Fibroblast of the aortic adventitia (primary cell): ENCODE data around the gene SLC46A2.

DNA sequence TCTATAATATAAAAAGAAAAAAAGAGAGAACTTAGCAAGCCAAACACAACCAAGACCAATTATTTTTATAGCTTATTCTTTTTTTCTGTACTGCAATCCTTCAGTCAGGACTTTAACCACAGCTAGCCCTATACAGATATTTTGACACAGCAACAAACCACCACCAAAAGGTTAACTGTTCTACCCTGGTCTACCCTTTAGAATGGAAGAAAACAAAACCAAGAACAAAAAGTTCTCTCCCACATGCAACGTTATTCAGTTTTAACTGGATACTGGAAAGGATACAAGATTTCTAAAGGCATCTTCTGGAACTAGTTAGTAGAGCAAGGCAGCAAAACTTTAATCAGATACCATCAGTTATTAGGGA, 32.6 kb downstream of the ECPAS start:
- CAGE, long polyA plus RNA: no peak

DNA sequence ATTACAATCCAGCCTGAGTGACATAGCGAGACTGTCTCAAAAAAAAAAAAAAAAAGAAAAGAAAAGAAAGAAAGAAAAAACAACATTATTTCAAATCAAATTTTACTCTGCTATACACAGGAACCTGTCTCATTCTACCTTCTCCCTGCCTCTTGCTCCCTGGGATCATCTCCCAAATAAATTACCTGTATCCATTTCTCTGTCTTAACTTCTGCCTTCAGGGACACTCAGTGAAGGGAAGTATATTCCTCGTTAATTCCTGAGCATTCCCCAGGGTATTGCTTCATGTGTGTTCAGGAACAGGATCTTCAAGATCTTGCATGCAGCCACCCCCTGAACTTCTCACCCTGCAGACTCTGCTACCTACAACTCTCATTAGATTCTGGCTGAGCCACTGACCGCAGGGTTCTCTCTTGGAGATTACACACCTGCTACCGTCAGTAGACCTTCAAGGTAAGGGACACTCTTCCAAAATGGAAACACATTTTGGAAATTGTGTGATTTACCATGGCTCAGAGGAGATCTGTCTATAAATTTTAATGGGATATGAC, 39.1 kb upstream of the UGCG start:
- CAGE, long polyA plus RNA: no peak

DNA sequence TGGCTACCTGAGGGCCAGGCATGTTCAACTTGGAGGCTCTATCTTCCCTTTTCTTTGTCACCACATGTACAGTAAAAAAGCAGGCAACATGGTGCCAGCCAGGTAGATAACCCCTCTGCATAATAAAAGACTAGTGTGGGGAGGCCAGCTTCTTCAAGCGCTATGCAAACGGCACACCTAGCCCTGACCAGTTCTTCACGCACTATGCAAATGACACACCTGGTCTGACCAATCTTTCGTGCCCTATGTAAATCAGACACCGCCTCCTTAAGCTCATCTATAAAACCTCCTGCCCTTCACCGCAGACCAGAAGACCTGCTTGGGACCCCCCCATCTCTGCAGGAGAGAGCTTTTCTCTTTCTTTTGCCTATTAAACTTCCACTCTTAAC, 28.2 kb upstream of the UGCG start:
- CAGE, long polyA plus RNA: no peak

GRCh38 chr9:111945281-111945654, 48.7 kb downstream of the UGCG start:
- CAGE, long polyA plus RNA: no peak

DNA sequence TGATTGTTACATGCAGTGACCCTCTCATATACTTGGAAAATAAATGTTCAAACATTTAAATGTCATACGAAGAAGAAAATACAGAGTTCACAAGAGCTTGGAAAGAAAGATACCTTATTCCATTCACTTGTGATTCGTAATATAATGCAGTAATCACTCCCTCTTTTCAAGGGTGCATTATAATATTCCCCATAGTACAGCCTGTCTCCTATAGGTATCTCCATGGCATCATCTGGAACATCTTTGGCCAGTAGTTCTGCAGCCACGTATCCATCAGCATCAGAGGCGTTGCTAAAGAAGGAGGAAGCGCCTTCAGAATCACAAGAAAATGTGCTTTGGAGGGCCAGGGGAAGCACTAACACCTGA, 116.8 kb downstream of the SUSD1 start:
- CAGE, long polyA plus RNA: no peak

GRCh38 chr9:112074171-112075368, 100.5 kb downstream of the SUSD1 start:
- CAGE, long polyA plus RNA: no peak

- CAGE, long polyA plus RNA: no peak
These were observed 2.8 kb downstream of the SUSD1 start for GRCh38 chr9:112172203-112172883.

DNA sequence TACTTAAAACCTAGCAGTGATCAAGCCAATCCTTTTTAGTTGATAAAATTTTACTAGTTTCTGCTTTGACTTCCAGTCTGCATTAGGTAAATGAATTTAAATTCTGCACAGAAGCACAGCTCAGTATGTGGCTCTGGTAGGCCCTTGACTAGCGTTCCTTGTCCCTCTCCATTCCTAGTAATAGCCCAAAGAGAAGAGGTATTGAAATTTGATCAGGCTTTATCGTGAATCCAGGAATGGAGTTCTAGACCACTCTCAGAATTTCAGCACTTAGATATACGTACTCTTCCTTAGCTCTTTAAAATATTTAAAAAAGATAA, 2.3 kb downstream of the KIAA1958 start:
- CAGE, long polyA plus RNA: no peak

DNA sequence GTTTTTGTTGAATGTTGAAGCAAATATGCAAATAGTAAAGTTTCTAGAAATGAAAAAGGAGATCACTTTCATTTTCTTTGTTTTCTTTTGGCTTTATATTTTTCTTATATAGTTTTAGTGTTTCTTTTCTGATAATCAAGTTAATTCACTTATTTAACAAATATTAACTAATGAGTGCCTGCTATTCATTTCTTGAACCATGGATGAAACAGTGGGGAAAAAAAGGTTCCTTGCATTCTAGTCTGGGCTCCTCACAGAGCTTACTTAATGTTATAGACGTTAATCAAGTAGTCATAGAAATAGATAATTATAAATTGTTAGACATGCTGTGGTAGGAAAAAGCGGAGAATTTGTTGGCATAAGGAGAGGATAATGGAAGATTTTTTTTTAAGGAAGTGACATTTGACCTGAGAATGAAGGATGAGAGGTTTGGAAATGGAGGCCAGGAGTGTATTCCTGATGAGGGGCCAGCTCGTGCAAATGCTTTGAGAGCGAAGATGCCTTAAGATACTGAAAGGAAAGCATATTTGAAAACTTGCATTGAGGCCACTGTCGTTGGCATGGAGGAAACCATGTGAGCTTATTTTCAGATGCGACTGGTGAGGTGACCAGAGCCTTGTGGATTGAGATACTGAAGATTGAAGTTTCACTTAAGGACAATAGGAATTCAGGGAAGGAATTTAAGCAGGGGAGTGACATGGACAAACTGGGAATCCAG, 111.3 kb downstream of the KIAA1958 start:
- CAGE, long polyA plus RNA: no peak

- CAGE, long polyA plus RNA: no peak
These were observed 50.8 kb downstream of the SLC46A2 start for GRCh38 chr9:112839785-112840280.

GRCh38 chr9:112890575-112891219, at the start of gene SLC46A2:
SLC46A2 (minus strand) TSS chr9:112890876.
- CAGE, long polyA plus RNA: no peak

DNA sequence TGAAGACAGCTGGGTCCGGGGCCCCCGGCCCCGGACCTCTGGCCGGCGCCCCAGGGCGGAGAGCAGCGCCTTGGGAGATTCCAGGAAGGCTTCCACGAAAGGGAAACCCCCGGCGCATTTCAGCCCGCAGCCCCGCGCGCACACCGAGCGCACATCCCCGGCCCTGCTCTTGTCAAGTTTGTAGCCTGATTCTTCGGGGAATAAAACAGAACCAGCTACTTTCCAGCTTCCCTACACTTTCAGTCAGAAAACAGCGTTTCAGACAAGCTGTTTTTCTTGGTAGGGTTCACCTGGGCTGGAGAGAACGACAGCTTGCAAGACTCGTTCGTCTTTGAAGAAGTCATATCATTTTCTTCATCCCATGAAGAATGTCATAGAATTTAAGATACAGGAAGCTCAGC, 561 bp downstream of the SLC31A2 start:
- CAGE, long polyA plus RNA: no peak

- CAGE, long polyA plus RNA: no peak
These were observed 5.8 kb downstream of the ALAD start for GRCh38 chr9:113395252-113395630.

DNA sequence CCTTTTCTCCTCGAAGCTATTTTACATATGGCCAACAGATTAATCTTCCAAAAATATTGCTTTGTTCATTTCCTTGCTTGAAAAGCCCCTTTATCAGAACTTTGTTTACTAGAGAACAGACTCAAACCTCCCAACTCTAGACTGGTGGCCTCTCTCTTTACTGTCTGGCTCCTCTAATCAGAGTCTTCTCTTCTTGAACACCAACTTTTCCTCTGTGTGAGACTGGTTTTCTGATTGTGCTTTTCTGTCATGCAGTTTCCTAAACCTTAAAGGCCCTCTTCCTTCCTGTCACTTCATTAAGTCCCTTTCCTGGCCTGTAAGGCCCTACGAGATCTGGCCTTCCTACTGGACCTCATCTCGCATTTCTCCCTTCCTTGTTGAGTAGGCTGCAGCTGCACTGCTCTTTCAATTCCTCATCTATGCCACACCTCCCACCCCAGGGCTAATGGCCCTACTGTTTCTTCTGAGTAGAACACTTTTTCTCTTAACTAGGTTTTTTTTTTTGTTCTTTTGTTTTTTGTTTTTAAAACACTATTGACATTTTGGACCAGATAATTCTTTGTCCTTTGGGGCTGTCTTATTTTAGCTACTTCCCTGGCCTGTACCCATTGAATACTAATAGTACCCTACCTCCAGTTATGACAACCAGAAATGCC, 5.8 kb downstream of the C9orf43 start:
- CAGE, long polyA plus RNA: no peak

DNA sequence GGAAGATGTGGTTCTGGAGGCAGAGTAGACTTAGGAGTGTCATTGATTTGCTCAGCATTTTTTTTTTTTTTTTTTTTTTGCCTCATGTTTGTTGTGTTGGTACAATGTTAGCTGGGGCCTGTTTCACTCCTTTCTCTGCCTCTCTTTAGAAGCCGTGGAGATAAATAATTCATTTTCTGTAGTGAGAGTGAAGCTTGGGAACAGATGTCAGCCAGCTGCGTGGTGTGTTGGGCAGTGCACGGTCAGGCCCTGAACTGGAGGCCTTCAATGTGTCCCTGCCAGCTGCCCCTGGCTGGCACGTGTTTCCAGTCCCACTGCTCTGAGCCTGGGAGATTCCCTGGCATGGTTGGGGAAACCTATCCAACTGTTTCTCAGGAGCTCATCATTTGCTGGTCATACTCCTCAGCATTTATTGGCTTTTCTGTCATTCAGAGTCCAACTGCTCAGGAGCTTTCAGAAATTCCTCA, 5.5 kb downstream of the RGS3 start:
- CAGE, long polyA plus RNA: no peak

GRCh38 chr9:113492139-113492830, 28.8 kb downstream of the RGS3 start:
- CAGE, long polyA plus RNA: no peak

DNA sequence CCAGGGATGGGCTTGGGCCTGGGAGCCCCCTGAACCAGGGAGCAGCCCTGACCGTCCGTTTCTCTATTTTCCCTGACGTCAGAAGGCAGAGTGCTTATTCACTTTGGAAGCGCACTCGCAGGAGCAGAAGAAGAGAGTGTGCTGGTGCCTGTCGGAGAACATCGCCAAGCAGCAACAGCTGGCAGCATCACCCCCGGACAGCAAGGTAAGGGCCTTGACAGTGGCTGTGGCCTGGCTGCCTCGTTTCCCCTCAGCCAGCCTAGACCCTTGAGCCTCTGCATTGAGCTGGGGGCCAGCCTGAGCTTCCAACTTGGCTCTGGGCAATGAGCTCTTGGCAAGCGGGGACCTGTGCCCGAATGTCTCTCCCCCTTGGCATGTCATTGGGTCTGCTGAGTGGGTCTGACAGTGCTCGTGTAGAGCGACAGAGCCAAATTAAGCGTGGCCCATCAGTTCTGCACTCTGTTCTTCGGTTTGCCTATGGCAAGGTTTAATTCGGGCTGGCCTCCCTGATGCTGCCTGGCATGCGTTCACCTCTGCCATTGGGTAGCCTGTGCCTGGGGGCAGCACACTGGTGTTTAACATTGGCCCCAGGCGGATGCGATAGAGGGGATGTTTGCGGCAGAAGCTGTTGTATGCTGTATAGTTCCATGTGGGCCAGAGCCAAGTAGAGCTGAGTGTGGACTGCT, 73.3 kb downstream of the RGS3 start:
- CAGE, long polyA plus RNA: no peak

DNA sequence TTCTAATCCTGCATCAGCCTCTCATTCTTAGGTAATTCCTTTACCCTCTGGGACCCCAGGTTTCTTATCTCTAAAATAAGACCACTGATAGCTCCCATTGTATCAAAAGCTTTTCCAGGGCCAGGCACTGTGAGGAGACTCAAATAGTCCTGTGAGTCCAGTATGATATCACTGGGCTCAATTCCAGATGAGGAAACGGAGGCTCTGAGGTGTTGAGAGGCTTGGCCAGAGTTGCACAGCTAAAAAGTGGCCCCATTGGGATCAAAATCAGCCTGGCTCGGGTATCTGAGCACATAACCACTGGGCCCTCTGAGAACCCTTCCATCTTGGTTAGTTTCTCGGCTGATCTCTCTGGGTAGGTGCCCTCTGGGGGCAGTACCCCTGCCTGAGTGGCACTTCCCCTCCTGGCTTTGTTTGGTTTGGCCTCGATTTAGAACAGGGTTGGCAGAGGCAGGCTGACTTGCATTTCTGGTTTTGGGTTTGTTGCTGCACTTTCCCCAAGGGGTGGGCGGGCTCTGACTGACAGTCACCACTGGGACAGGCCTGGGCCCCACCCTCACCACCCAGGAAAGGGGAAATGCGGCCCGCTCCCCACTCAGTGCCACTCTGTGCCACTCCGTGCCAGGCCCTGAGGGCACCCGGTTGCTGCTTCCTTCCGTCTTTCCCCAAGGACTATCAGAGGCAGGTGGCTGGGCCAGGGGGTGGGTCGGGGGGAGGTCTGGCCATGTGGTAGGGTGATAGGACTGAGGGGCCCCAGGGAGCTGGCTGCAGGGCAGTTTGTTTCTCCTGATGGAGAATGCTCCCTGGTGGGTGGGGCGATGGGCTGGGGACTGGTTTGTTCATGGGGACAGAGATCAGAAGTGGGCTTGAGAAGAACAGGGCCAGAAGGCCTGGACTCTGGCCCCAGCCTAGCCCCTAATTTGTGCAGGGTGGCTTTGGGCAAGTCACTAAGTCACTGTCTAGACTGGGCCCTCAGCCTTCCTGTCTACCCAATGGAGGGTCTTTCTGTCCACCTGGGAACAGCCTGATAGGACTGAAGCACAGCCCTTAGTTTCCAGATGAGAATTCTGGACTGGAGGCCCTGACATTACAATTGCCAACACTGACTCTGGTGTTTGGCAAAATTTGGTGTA, 117.2 kb downstream of the RGS3 start:
- CAGE, long polyA plus RNA: no peak

- CAGE, long polyA plus RNA: no peak
These were observed 136.1 kb downstream of the RGS3 start for GRCh38 chr9:113599480-113600211.

- CAGE, long polyA plus RNA: no peak
These were observed 139.2 kb downstream of the RGS3 start for GRCh38 chr9:113602567-113603311.